ENCODE measurements around the genes ISG20L2, FCRL1 and OR6N2.

DNA sequence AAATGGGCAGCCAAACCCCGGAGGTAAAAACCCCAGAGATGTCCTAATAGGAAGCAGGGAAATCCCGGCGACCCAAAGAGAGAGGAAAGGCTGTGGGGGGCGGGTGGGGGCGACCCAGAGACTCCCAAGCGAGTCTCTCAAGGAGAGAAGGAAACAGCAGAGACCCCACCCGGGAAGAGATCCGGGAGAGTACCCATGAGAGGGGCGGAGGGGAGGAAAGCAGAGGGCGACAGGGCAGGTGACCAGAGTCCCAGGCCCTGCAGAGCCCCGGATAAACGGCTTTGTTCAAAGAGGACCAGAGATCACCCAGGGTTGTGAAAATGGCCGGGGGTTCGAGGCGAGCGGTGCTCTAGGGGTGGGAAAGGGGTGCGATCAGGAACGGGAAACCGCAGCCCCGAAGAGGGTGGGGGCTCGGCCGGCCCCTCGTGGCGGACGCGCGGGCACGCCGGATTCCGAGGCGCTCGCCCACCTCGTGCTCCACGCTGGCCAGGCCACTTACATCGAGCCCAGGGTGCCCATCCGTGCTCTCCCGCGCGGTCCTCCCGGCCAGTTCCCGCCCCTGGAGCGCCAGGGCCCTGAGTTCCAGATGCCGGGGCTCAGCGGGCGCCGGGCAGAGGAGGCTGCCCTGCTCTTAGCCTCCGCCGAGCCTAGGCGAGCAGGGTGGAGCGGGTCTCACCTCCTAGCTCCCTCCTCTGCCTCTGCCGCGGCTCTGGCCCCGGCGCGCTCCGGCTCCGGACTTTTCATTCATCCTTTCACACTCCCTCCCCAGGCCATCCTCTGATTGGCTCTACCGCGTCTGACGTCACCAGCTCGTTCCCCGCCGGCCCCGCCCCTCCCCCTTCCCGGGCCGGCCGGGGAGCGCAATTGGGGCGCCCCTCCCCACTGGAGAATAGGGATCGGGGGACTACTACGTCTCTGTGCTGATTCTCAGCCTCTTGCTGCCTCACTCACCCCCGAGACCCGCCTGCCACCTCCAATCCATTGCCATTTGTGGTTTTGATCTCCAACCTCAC, 52.4 kb downstream of the RHBG start:
- CAGE, long polyA plus RNA = no peak
- RRBS = 5% methylated on average over 35 of the region's 73 CpGs

DNA sequence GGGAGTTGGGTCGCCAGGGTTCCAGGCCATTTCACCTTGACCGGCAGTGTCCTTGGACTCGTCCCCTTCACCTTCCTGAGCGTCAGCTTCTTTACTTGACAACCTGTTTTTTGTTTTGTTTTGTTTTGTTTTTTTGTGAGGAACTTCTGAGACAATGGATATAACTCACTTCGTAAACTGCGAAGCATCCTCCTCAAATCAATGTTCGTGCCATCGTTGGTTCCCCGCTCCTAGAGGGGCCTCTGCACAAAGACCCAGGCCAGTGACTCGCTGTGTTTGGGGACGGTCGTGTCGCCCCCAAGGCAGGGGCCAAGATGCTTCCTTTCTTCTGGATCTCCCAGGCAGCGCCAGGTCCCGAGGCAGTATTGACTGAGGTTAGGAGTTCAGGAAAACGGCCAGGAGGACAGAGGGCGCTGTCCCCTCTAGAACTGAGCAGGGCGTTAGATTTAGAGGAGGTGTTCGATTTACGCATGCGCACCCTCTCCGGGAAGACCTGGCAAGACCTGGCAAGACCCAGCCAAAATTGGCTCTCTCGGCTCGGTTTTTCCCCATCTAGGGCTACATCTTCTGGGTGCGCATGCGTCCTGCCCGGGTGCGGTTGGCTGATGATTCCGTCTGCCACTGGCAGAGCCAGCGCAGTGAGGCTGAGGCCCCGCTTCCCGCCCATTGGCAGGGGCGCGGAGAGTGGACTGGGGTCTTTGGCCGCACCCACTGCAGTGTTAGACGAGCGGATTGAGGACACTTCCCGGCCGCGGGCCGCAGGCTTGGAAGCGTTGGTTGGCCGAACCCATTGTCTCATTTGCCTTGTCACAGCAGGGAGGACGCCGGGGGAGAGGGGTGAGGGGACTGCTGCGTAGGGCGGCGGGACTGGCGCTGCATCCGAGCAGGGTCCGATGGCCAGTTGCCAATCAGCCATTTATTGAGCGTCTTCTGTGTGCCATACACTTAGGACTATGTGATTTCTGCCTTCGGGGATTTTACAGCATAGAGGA, 44.1 kb downstream of the MEF2D start:
- CAGE, long polyA plus RNA = no peak
- RRBS = under 1% methylated on average over 11 of the region's 53 CpGs

DNA sequence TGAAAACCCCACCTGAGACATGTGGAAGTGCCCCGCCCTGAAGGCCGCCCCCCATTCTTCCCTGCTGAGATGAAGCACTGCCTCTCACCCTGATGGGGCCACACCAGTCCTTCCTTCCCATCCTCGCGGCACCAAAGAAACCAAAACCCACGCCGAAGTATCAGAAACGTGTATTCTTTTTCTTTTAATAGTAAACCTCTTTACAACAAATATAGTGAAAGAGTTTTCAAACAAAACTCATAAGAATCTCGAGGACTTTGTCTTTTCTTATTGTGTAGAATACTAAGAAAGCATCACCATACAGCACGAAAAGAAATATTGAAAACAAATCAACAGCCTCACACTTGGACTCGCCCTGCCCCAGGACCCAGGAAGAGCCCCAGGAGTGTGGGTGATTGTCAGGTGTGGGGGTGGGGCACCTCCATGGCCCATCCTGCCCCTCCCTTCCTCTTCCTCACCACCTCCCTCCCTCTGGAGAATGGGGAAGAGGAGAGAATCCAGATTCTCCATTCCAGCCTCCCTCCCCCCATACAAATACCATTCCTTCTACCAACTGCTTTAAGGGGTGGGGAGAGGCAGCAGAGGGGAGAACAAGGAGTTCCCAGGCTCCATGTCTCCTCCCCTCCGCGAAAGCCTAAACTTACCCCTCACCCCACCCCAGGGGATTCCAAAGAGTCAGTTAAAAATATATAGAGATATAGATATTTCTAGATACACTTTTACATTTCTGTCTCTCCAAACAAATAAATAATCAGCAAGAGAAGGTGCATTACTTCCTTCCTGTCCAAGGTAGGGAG, 36.8 kb downstream of the MEF2D start:
- CAGE, long polyA plus RNA = no peak
- RRBS = no CpG with 5 or more reads among the region's 12 CpGs

DNA sequence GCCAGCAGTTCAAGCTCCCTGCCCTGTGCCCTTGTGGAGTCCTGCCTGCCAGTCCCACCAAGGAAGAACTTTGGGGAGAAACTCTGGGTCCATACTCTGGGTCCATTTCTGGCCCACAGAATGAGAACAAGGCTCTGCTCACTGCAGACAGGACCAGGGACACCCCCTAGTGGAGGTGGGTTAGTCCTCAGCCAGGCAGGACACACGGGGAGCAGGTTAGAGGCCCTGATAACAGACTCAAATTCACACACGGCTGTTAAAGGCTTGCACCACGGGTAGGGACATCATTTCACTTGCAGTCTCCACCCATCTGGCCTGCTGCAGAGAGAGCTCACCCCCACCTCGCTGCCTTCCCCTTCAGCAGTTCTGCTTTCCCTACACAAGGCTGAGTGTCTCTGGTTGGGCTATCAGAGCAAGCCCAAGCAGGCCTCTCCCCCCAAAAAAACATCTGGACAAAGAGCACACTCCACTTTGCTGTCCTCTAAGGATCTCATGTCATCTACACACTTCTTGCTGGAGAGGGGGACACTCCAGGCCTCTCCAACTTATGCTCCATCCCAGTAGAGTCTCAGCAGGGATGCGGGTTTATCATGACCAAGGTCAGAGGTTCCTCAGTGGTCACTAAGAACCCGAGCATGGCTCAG, 20.5 kb downstream of the MEF2D start:
- CAGE, long polyA plus RNA = no peak
- RRBS = no CpG with 5 or more reads among the region's 6 CpGs

GRCh38 chr1:156496974-156497523, 3.5 kb downstream of the MEF2D start:
- CAGE, long polyA plus RNA = no peak
- RRBS = 40% methylated on average over 1 of the region's 10 CpGs

GRCh38 chr1:156571109-156572036, 992 bp downstream of the IQGAP3 start:
- CAGE, long polyA plus RNA = no peak
- RRBS = no CpG with 5 or more reads among the region's 4 CpGs

GRCh38 chr1:156645278-156646511, 3.8 kb downstream of the BCAN start:
- CAGE, long polyA plus RNA = no peak
- RRBS = no CpG with 5 or more reads among the region's 9 CpGs

DNA sequence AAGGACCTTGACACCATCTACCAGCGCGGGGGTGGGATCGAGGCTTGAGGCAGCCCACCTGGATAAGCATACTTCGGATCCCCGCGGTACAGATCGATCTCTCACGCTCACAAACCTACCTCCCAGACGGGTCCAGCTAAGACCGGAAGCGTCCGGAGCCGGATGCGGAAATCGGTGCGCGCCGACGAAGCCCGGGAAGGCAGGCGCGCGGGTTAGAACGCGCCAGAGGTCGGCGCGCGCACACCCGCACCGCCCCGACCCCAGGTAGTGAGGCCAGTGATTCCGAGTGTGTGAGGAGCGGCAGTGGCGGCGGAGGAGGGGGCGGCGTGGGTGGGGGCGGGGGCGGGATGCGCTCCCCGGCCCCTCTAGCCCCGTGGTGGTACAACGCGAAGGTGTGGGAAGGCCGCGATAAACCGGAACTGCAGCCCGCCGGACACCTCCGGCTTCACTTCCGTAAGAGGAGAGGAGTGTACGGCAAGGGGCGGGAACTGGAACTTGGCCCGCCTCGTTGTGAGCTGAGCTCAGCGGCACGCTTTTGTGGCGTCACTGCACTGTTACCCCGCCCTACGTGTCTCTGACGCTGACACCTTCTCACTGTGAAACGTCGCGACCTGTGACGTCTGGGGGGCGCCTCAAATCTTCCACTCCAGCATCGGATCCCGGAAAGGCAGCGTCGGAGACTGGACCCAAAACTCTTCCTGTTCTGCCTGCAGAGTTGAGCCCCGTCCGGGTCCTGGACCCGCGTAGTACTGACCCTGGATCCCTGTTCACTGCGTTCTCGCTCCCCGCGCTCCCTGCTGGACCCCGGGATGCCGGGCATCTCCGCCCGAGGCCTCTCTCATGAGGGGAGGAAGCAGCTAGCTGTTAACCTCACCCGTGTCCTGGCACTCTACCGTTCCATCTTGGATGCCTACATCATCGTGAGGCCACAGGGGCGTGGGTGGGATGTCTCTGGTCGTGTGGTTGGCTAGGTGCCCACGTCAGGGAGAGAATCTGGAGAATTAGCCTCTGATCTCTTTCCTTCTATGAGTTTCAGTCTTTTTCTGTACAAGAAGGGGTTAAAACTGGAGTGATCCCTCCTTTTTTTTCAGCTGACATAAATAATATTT, at the start of gene ISG20L2:
TSS of gene ISG20L2 (minus strand) at position 471 of the 1,109 bp plus-strand sequence.
- CAGE, long polyA plus RNA = no peak
- RRBS = 2% methylated on average over 19 of the region's 89 CpGs

GRCh38 chr1:156746976-156747778, 4.3 kb downstream of the HDGF start:
- CAGE, long polyA plus RNA = no peak
- RRBS = 3% methylated on average over 4 of the region's 26 CpGs

DNA sequence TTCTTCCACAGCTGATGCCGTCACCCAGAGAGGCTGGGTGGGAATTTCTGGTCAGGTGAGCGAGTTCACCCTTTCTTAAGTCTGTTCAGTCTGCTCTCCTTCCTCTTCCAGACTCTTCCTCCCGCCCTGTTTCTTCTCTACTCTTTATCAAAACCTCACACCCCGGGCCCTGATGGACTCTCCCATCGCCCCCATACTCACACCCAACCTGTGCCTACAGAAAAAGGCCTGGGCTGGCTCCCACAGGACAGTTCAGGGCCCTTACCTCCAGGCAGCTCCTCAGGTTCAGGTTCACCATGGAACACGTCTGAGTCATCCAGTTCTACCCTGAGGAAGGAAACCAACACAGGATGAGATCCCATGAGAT, 20.7 kb downstream of the LRRC71 start:
- CAGE, long polyA plus RNA = no peak
- RRBS = no CpG with 5 or more reads among the region's 6 CpGs

DNA sequence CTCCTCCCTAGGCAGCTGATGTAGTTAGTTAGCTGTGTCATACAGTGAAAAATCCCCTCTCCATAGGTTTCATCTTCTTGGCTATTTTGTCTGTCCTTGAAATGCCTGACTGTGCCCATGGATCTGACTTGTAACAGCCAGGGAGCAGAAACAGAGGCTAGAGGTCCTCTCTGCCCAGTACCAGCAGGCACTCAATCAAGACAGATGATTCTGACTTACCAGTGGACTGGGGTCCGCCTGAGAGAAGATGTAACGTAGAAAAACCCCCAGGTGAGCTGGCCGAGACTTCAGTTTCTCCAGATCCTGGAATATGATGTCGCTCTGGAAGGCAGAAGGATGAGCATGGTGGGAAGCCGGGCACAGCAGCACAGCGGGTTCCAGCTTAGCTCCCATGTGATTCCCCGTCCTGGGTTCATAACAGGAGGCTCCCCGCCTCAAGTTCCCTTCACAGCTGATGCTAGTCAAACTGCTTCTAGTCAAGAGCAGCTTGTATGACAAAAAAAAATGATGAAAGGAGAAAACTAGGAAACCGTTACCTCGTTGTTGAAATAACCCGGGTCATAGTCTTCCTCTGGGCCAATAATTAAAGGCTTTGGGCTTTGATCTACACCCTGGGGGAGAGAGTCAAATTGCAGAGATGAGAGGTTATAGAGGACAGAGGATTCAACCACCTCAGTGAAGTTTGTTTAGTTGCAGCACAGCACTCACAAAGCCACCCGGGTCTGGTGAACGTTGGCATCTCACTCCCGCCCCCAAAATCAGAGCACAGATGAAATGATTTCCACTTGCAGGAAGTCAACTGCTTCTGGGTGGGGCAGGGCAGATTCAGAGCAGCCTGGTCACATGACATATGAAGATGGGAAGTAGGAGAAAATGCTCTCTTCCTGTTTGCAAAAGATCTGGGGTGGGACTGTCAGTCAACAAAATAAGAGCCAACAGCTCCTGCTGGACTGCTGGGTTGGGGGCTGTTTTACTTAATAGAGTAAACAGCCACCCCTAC, 42.9 kb downstream of the LRRC71 start:
- CAGE, long polyA plus RNA = no peak
- RRBS = no CpG with 5 or more reads among the region's 14 CpGs

DNA sequence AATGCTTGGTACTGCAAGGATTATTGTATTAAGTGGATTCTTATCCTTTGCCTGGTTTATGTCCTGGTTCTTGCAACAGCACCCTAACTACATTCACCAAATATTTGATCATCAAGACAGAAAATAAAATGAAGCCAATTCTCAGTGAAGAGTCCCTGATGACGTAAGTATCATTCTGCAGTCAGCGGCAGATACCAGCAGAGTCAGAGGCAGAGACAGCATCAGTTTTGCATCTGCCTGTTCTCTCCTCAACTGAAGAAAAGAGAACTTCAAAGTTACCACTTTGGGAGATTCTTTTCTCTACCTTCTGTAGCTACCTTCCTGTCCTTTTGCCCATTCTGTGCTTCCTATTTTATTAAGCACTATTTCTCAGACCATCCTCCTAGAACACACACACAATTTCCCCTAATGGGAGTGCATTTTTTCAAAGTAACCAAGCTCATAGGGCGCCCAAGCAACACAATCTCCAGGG, 19.6 kb downstream of the ARHGEF11 start:
- CAGE, long polyA plus RNA = no peak
- RRBS = no CpG with 5 or more reads among the region's 3 CpGs

- CAGE, long polyA plus RNA = no peak
- RRBS = no CpG with 5 or more reads among the region's 2 CpGs
Measured at GRCh38 chr1:157153857-157154281, 15.7 kb upstream of the ETV3 start.

DNA sequence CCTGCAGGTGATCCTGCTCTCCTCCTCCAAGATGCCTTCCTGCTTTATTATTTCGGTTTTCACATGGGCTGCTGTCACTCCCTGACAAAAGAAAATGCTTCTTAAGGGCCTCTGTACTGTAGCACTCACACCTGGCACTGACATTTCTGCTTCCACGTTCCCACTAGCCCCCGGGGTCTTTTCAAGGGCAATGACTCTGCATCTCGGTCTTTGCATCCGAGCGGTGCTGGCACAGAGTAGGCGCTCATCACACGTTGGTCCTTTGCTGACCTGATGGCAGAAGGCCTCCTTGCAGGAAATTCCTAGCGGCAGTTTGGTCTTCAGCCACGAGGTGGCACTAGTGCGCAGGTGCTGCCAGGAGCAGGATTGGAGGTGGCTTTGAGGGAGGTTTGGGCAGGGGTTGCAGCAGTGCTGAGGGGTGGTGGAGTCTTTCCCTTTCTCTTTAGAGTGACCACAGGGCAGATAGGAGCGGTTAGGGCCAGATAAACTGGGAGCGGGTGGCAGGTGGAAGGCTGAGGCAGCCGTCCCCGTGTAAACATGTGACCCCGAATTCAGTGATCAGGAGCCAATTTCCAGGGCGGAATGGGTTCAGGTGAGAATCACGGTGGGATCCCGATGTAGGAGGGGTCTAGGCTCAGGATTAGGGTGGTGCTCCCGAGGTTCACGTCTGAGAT, 25.4 kb upstream of the ETV3 start:
- CAGE, long polyA plus RNA = no peak
- RRBS = no CpG with 5 or more reads among the region's 21 CpGs

GRCh38 chr1:157249156-157249360, 110.9 kb upstream of the ETV3 start:
- CAGE, long polyA plus RNA = no peak

GRCh38 chr1:157819968-157820262, at the start of gene FCRL1:
Gene FCRL1, minus strand, starts transcription at chr1:157820120.
- CAGE, long polyA plus RNA = no peak
- RRBS = no CpG with 5 or more reads among the region's 3 CpGs

DNA sequence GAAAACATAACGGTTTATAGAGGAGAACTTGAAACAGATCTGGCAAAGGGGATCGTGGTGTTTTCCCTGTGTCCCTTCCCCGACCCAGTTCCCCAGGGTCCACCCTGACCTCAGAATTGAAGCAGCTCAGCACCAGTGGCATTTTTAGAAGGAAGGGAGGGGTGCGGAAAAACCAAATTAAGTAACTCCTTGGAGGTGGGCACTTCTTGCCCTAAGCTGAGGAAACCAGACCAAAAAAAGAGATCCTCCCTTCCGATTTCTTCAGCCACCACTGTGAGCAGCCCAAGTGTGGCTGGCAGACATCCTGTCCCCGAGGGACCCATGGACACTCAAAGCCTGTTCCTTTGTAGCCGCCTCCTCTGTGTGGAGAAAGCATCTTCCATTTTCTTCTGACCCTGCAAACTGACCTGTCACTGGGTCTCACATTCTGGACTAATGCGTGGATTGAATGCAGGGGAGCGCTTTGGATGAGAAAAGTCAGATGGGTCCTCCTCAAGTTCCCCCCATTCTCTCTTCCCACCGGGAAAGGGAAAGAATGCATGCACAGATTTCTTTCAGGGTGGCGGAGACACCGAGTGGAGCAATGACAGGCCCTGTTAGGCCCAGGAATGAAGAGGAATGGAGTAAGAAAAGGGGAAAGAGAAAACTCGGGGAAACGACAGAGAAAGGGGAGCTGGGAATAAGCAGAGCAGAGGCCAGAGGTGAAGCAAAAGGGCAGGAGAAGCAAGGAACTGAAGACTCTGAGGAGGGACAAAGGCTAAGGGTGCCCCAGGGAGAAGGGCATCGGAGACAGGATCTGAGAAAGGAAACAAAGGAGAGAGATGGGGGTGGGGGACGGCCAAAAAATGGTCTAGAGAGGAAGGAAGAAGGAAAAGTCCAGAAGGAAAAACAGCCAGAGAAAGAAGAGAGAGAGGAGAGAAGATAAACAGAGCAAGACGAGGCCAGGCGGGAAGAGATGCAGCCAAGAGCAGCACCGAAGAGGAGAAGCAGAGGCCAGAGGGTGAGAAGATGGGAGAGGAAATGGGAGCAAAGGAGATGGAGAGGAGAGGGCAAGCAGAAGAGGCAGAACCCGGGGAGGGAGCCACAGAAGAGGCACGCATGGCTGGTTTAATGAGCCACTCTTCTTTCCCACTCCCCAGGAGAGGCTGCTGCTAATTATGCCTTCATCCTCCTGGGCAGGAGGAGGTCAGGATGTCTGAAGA, 31.6 kb downstream of the KIRREL1 start:
- CAGE, long polyA plus RNA = no peak
- RRBS = no CpG with 5 or more reads among the region's 21 CpGs

GRCh38 chr1:158203799-158204176, 23.1 kb downstream of the CD1D start:
- CAGE, long polyA plus RNA = no peak
- RRBS = no CpG with 5 or more reads among the region's 4 CpGs

DNA sequence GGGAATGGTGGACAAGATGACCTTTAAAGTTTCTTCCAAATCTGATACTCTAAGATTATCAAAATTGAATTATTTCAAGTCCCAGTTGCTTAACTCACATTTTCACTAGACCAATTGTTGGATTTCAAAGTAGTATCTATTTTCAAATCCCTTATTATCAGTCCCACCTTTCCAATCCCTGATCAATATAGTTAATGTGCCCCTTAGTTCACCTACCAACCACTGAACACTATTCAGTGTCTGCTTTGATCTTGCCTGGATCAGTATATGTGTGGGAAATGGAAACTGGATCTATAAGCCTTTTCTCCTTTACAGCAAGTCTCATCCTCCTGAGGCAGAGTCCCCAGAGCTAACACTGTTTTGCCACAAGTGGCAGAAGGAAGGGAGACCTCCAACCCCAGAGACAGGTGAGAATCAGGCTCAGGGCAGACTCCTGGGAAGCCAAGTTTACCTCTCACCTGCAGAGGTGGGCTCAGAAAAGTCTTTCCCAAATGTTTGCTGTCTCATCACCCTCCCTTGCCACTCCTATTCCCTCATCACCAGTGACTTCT, at the start of gene OR6N2:
TSS of gene OR6N2 (minus strand) at position 251 of the 551 bp plus-strand sequence.
- CAGE, long polyA plus RNA = no peak

DNA sequence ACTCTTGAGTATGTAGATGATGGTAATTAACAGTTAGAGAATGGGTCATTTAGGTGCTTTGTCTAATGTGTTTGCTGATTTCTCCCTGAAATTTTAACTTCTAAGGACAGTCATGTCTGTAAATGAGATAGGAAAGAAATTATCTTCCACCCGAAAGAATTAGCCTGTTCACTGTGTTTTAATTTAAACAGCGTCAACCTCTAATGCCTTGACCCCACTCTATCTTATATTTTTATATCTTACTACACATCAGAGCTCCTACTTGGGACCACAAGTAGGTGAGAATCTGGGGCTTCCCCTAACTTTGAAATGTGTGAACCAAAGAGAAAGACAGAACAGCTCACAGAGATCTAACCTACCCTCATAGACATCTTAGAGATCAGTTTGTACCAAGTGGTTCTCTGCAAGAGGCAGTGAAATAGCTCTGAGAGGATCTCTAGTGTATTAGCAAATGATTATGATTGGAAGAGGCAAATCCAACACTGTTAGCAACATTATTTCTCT, 23.9 kb downstream of the PYDC5 start:
- CAGE, long polyA plus RNA = no peak
- RRBS = no CpG with 5 or more reads among the region's 2 CpGs

Measured in mammary epithelial cell (primary cell).